ENCODE data around the genes OR1J4, OR1Q1, OR1L6 and ZBTB6.

GRCh38 chr9:121072928-121073423 is 1.8 kb upstream of the CNTRL start:
- PRO-cap, result no peak

DNA sequence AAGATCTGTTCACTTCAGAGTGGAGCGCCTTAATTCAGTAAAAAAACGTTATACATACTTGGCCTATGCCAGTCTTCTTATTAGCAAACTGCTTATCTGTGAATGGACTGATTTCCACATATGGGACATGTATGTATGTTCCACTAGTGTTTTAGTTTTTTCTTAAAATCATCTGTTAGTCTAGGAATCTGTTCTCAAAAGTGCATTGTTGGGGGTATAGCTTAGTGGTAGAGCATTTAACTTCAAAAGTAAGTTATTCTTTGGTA is 14.0 kb downstream of the CNTRL start:
- PRO-cap, result no peak

DNA sequence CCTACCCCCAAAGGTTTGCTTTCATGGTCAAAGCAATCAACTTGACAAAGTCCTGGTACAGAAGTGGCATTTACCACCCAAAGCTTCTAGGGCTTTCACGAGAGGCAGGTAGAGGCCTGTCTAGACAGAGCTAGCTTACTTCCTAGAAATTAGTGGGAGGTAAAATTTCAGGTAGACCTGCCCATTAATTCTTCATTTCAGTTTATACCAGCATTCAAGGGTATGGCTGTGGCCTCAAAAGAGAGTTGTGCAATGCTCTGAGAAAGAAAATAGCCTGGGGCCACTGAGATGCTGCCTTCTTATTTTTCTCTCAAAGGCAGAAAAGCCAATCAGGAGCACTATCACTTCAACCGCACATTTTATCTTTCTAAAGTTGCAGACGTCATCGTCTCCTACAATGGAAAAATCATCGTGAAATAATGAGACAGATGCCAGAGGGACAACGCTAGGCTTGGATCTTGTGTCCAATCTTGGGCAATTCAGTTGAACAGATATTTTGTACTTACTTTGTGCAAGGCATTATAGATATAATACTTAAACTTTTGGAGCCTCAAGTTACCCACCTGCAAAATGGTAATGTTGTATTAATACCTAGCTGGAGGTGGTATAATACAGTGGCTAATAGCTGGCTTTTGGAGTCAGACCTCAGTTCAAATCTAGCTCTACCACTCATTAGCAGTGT is 34.8 kb downstream of the STOM start:
- PRO-cap, result no peak

GRCh38 chr9:121353553-121354063 is 16.4 kb downstream of the STOM start:
- PRO-cap, result no peak

DNA sequence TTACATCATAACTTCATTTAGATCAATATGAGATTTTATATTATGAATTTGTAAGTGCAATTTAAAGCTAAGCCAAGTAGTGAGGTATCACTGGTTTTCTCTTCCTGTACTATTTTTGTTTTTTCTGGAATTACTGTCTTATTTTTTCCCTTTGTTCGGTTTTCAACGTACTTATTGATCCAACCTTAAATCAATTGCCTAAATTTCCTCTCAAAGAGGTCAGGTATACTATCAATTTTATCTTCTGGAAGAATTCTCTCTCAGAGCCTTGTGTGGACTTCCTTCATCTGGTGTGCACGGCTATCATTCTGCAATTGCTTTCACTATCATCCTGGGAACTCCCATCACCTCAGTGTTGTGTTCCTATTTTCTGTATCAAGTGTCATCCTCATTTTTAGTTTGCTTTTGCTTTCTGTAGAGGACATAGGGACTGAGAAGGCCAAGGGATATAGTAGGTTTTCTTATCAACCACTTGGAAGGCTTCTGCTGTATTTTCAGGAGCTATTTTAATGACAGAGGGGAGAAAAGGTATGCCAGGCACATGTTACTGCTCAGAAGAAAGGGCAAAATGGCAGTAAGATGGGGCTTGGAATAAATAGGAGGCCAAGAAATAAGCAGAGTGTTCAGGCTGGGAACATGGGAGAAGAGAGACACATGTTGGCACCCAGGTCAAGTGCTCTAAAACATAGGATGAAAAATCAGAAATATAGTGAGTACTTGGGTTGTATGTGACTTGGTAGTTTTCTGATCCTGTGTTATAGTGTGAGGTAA is 11.3 kb downstream of the STOM start:
- PRO-cap, result no peak

DNA sequence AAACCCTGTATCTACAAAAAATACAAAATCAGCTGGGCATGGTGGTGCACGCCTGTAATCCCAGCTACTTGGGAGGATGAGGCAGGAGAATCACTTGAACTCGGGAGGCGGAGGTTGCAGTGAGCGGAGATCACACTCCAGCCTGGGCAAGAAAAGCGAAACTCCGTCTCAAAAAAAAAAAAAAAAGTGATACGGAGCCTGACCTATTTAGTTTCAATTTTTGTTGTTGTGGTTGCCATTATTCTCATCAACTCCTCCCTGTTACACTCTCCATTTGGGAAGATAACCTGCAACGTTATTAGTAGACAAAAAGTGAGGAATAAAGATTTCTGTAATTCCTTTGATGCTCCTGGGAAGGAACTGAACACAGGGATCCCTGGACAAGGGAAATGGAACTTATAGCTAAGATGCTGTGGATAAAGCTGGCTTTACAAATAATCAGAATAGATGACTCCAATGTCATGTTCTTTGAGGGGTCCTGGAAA is 1.2 kb downstream of the STOM start:
- PRO-cap, result no peak

GRCh38 chr9:121494021-121494775 is 5.4 kb downstream of the GGTA1 start:
- PRO-cap, result unidirectional peak, plus-strand start at chr9:121494502

DNA sequence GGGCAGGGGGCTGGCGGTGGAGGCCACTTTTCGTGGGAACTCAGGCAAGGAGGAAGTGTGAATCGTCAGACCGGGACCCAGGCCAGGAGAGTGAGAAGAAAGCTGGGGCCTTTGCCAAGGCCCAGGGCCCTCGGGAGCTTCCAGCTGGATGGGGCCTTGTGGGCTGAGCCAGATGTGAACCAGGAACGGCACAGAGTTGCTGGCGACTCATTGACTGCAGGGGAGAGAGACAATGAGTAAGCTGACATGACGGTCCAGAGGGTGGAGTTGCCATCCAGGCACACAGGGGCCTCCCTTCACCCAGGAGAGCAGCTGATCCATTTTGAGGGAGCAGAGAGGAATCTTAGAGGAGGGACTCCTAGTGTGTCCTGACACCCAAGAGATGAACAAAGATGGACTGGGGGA is 30.1 kb upstream of the GGTA1 start:
- PRO-cap, result no peak

GRCh38 chr9:121567356-121568200 is 67.9 kb upstream of the GGTA1 start:
- PRO-cap, result no peak

DNA sequence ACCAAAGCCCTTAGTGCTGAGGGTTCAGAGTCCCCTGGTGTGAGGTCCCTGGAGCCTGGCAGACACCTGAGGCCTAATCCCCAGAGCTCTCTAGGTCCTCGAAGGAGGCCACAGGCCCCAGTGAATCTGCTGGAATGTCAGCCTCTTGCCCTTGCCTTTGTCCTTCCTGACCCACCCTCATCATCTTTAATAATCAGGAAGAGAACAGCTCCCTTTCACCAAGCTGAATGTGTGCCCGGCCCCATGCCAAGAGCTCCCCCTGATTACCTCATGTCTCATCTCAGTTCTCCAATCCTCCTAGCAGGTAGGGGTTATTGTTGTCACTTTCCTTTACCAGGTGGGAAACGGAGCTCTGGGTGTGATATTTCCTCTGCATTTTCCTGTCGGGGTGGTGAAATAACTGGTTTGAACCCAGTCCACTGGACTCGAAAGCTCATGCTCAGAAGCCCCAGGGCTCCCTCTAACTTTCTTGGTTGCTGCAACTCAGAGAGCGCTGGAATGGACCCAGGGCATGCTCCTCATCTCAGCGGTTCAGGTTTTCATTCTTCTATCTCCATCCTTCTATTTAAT is 5.9 kb downstream of the DAB2IP start:
- PRO-cap, result no peak

DNA sequence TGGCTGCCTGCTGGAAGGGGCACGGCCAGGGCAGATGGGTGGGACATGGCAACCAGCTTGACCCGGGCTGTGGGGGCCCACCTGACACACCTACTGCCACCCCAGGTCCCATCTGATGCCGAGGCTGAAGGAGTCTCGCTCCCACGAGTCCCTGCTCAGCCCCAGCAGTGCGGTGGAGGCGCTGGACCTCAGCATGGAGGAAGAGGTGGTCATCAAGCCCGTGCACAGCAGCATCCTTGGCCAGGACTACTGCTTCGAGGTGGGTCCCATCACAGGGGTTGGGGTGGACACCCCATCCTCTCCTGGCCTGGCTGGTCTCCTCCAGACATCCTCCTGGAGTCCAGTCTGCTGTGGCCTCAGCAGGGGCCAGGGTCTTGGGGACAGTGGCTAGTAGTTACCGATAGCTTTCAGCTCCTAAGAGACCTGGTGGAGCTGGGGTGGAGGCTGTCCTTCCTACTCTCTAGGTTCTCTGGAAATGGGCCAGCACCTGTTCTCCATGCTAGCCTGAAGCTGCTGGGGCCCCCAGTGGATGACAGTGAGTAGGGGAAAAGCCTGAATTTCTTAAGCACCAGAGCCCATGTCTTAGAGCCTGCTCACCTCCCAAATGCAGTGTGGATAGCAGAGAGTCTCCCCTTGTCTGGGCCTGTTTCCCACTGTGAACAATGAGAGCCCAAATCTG is 105.6 kb downstream of the DAB2IP start:
- PRO-cap, result no peak

DNA sequence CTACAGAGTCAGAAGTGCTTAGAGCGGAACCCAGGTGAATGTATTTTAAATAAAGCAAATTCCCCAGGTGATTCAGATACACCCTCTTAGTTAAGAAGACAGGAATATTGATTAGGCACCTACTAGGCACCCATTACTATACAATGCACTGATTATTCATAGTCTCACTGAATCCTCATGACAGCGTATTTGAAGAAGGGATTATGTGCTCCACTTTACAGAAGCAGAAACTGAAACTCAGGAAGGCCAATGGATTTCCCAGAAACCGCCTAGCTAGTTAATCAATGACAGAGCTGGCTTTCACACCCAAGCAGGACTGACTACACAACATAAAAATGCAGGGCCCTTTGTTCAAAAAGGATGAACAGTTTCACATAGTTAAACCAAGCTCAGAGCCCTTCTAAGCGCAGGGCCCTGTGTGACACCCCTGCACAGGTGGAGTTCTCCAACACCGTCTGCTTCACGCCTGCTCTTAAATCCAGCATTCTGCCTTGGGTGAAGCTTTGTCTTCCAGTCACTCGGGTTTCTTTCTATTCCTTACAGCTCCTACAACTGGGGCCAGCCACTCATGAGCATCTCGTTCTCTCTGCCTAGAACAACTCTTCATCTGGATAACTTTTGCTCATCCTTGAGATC is 117.2 kb downstream of the TTLL11 start:
- PRO-cap, result no peak

DNA sequence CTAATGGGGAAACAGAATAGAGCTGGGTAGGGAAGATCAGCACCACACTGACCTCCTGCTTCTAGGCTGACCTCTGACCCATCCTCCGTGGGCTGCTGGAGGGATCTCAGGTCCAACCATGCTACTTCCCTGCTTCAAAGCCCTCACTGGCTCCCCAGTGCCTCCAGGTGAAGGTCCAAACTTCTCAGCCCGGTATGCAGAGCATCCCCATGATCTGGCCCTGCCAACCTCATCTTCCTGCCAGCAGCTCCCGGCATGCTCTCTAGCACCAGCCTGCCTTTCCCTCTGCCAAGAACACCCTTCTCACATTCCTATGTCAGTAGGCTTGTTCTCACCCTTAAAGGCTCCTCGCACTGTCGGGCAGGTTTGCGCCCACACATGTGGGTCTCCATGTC is 28.4 kb downstream of the NDUFA8 start:
- PRO-cap, result no peak

- PRO-cap, result no peak
These were observed 1.3 kb downstream of the MRRF start for GRCh38 chr9:122265871-122266587.

GRCh38 chr9:122346393-122347621 is 24.0 kb upstream of the PTGS1 start:
- PRO-cap, result unidirectional peak, plus-strand start at chr9:122346794; unidirectional peak, minus-strand start at chr9:122347521

- PRO-cap, result no peak
These were observed at the start of gene OR1J4 for GRCh38 chr9:122518916-122519229. TSS of gene OR1J4 (plus strand) at chr9:122519141.

- PRO-cap, result no peak
These were observed at the start of gene OR1Q1 for GRCh38 chr9:122614379-122615018. TSS of gene OR1Q1 (plus strand) at chr9:122614738.

DNA sequence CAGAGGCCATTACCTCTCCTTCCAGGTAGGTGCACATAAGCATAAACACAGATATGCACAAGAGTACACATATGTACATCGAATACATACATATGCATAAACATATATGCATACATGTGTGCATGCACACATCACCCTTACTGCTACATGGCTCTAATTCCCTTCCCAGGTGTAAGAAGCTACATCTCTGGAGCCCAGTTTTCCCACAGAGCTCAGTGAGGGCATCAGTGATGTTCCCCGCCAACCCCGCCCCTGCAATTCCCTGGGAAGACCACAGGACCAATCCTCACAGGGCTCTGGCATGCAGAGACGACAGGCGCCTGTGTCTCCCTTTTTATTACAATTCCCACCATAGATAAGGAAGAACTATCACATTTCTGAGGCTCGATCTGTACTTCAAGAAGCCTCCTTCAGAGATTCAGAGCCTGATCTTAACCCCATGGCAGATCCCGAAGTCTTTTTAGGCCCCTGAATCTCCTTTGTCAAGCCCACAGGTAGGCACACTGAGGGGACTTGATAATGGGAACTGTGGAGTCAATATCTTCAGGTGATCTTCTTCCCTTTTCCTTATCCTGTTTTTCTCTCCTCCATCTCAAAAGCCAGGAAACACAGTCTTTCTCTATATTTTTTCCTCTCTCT is at the start of gene OR1L6:
Gene OR1L6, plus strand, starts transcription at position 424 of the 639 bp plus-strand sequence.
- PRO-cap, result no peak

GRCh38 chr9:122846143-122847068 is 18.0 kb upstream of the PDCL start:
- PRO-cap, result no peak

- PRO-cap, result bidirectional peak, plus-strand start at chr9:122913026, minus-strand start at chr9:122912985; unidirectional peak, minus-strand start at chr9:122913279
These were observed at the start of gene ZBTB6 for GRCh38 chr9:122912526-122913528. TSS of gene ZBTB6 (minus strand) at chr9:122913323.